ENCODE measurements around a stretch of chr14.

DNA sequence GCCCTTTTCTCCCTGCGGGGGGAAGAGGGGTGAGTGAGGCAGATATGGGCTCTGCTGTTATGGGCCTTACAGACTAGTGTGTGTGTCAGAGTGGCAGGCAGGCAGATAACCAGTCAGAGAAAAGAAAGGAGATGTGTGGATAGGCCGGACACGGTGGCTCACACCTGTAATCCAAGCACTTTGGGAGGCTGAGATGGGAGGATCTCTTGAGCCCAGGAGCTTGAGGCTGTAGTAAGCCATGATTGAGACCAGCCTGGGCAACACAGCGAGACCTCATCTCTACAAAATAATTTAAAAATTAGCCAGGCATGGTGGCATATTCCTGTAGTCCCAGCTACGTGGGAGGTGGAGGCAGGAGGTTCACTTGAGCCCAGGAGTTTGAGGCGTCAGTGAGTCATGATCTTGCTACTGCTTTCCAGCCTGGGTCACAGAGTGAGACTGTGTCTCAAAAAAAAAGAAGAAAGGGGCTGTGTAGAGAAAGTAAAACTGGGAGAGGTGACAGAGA lies 12.2 kb downstream of the TECPR2 start:
- CAGE, long polyA plus RNA = no peak
- RRBS = no CpG with 5 or more reads among the region's 6 CpGs

DNA sequence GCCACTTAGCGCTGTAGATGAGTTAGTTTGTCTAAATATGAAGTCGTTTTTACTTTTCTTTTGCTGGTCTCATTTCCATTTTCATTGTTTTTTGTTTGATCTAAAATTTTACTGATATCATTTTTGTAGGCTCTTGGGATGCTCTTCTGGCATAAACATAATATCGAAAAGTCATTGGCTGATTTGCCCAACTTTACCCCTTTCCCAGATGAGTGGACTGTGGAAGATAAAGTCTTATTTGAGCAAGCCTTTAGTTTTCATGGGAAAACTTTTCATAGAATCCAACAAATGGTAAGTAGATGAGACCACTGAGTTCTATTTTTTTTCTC lies 70.1 kb upstream of the TRAF3 start:
- CAGE, long polyA plus RNA = no peak
- RRBS = no CpG with 5 or more reads among the region's 3 CpGs

- CAGE, long polyA plus RNA = no peak
- RRBS = no CpG with 5 or more reads among the region's 33 CpGs
Observed at GRCh38 chr14:102775955-102776878, 1.0 kb upstream of the TRAF3 start.

GRCh38 chr14:102800136-102800592 lies 22.9 kb downstream of the TRAF3 start:
- CAGE, long polyA plus RNA = no peak
- RRBS = no CpG with 5 or more reads among the region's 6 CpGs

- CAGE, long polyA plus RNA = no peak
- RRBS = no CpG with 5 or more reads among the region's 18 CpGs
Observed at GRCh38 chr14:102819271-102820138, 42.3 kb downstream of the TRAF3 start.

GRCh38 chr14:102939756-102940580 lies 17.5 kb downstream of the AMN start:
- CAGE, long polyA plus RNA = no peak
- RRBS = 100% methylated on average over 6 of the region's 46 CpGs

DNA sequence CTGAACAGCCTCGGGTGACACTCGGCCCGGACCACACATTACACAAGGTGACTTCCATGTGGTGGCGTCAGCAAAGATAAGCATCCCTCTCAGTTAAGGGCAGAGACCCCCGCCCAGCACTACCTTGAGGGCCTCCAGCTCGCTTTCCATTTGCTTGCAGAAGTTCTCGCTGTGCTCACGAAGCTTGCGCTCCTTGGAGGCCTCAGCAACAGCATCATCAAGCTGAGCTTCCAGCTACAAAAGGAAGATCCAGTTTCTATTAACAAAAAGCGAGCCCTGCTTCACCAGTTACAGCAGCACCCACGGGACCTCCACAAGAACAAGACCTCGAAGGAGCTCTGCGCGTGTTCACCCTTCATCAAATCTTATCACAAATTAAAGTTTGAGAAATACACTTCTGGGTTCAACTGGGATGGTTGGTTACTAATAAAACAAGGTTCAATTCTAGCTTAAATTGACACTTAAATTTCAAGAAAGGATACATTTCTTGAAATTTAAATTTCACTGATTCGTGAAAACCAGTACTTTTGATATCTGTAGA lies 47.6 kb downstream of the AMN start:
- CAGE, long polyA plus RNA = no peak
- RRBS = no CpG with 5 or more reads among the region's 15 CpGs

- CAGE, long polyA plus RNA = no peak
- RRBS = no CpG with 5 or more reads among the region's 11 CpGs
Observed at GRCh38 chr14:102994380-102995056, 62.8 kb downstream of the CDC42BPB start.

DNA sequence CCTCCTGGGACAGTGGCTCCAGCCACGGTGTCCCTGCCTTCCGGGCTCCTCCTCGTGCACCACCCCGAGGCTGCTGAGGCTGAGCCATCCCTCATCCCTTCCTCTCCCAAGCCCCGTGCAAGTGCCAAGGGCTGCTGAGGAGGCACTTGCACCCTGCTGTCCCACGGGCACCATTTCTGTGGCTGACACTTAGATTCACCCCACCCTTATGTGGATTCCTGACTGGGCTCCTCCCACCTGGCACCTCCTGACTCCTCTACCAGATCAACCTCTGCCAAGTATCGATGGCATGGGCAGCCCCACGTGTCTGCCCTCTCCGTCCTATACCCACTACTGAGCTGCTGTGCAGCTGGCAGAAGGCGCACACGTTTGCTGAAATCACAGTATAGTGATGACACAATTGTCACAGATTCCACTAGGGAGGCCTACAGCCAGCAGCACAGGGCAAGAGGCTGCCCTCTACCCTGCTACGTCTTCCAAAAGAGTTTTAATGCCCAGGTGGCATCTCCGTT lies 53.2 kb downstream of the CDC42BPB start:
- CAGE, long polyA plus RNA = no peak
- RRBS = 98% methylated on average over 2 of the region's 13 CpGs

GRCh38 chr14:103023675-103024310 lies 33.6 kb downstream of the CDC42BPB start:
- CAGE, long polyA plus RNA = no peak
- RRBS = no CpG with 5 or more reads among the region's 16 CpGs

GRCh38 chr14:103098984-103099966 lies 4.8 kb downstream of the EXOC3L4 start:
- CAGE, long polyA plus RNA = no peak
- RRBS = no CpG with 5 or more reads among the region's 18 CpGs

GRCh38 chr14:103102538-103103049 lies 8.1 kb downstream of the EXOC3L4 start:
- CAGE, long polyA plus RNA = no peak
- RRBS = no CpG with 5 or more reads among the region's 44 CpGs

DNA sequence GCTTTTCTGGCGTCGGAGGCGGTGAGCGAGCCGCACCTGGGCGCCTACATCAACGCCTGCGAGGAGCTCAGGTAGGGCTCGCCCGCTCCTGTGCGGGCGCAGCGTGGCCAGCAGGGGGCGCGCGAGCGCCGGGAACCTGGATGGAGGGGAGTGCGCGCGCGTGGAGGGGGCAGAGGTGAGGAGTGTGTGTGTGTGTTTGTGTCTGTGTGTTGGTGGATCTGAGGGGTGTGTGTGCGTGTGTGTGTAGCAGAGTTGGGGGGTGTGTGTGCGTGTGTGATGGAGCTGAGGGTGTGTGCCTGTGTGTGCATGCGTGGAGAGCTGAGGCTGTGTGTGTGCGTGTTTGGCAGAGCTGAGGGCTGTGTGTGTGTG lies 10.5 kb downstream of the EXOC3L4 start:
- CAGE, long polyA plus RNA = no peak
- RRBS = no CpG with 5 or more reads among the region's 26 CpGs

GRCh38 chr14:103121080-103121526 lies 2.2 kb upstream of the TNFAIP2 start:
- CAGE, long polyA plus RNA = no peak
- RRBS = no CpG with 5 or more reads among the region's 9 CpGs

DNA sequence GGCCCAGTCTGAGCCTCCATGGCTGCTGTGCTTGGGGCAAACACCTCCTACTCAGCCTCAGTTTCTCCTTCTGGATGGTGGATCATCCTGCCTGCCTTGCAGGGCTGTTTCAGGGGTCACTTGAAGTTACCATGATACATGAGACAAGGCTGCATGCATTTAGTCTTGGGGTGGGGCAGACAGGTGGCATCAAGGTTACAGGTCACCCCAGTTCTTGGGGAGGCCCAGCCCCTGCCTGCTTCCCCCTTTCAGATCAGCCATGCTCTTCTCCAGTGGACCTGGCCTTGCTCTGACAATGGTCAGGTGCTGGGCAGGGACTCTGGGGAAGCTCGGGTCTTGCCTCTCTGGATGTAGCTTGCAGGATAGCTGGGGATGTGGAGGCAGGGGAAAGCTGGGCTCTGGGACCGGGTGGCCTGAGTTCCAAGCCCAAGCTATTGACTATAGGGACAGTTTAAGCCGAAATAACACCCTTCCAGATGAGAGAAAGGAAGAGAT lies 1.8 kb downstream of the TNFAIP2 start:
- CAGE, long polyA plus RNA = no peak
- RRBS = no CpG with 5 or more reads among the region's 3 CpGs

DNA sequence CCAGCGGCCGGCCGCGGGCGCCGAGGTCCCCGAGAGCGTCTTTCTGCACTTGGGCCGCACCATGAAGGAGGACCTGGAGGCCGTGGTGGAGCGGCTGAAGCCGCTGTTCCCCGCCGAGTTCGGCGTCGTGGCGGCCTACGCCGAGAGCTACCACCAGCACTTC lies 4.0 kb downstream of the TNFAIP2 start:
- CAGE, long polyA plus RNA = no peak
- RRBS = 0% methylated on average over 2 of the region's 20 CpGs

DNA sequence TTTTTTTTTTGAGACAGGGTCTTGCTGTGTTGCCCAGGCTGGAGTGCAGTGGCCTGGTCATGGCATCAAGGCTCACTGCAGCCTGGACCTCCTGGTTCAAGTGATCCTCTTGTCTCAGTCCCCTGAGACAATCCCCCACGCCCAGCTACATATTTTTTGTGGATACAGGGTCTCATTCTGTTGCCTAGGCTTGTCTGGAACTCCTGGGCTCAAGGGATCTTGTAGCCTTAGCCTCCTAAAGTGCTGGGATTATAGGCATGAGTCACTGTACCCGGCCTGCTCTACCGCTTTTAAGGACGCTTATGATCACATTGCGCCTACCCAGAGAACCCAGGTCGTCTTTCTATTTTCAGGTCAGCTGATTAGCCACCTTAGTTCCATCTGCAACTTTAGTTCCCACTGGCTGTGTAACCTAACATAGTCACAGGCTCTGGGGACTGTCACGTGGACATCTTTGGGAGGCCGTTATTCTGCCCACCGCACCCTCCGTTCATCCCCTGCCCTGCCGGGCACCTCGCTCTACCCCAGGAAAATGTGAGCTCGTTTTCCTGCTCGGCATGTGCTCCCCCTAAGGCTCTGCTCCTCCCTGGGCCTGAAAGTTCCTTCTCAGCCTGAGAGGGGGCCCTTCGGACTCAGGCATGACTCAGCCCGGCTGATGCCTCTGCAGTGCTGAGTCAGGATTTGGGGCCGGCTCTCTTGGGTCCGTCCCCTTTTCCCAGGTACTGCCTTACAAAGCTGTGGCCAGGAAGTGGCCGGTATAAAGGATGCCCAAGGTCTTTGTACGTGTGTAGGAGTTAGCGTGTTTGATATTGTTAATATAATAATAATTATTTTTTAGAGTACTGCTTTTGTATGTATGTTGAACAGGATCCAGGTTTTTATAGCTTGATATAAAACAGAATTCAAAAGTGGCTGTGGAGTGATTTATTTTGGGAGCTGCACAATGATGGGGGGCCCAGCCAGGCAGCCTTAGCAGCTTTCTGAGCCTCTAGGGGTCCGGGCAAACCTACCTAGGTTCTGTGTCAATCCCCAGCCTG lies 13.6 kb downstream of the TNFAIP2 start:
- CAGE, long polyA plus RNA = no peak
- RRBS = 9% methylated on average over 3 of the region's 22 CpGs

GRCh38 chr14:103160807-103161483 lies 37.7 kb downstream of the TNFAIP2 start:
- CAGE, long polyA plus RNA = no peak
- RRBS = no CpG with 5 or more reads among the region's 5 CpGs

GRCh38 chr14:103346737-103347415 lies 12.8 kb downstream of the EIF5 start:
- CAGE, long polyA plus RNA = no peak
- RRBS = no CpG with 5 or more reads among the region's 8 CpGs

DNA sequence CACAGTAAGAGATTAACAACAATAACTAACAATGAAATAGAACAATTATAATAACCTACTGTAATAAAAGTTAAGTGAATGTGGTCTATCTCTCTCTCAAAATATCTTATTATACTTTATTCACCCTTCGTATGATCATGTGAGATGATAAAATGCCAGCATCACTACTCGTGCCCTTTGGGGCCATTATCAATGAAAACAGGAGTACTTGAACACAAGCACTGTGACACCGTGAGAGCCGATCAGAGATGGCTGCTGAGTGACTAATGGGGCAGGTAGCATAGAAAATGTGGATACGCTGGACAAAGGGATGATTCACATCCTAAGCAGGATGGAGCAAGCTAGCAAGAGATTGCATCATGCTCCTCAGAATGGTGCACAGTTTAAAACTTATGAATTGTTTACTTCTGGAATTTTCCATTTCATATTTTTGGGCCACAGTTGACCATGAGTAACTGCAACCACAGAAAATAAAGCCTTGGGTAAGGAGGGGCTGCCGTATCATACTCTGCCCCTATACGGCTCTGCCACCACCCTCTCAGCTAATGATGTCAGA lies 23.5 kb upstream of the MARK3 start:
- CAGE, long polyA plus RNA = no peak
- RRBS = no CpG with 5 or more reads among the region's 7 CpGs